Progenitor cell of endocrine pancreas (in vitro differentiated cells): ENCODE results near the gene ZMYND11.

- PRO-cap = bidirectional peak, plus-strand start at chr10:73967, minus-strand start at chr10:73894; unidirectional peak, minus-strand start at chr10:74067; unidirectional peak, minus-strand start at chr10:74198
These were observed 24.6 kb upstream of the TUBB8 start for GRCh38 chr10:73425-74286.

DNA sequence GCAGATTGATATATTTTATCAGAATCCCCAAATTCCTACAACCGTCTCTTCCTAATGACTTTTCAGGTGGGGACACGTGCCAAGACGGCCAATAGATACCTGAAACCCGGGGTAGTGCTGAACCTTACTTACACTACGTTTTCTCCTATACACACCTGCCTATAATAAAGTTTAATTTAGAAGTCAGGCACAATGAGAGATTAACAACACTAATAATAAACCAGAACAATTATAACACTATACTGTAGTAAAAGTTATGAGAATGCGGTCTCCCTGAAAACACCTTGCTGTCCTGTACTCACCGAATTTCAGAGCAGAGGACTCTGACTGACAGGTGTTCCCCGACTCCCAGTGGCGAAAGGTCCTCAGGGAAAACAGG, 1.3 kb upstream of the ZMYND11 start:
- PRO-cap = no peak

GRCh38 chr10:135392-135912, at the start of gene ZMYND11:
ZMYND11 (plus strand) TSS chr10:135455.
- PRO-cap = bidirectional peak, plus-strand start at chr10:135519, minus-strand start at chr10:135299; bidirectional peak, plus-strand start at chr10:135809, minus-strand start at chr10:135836

DNA sequence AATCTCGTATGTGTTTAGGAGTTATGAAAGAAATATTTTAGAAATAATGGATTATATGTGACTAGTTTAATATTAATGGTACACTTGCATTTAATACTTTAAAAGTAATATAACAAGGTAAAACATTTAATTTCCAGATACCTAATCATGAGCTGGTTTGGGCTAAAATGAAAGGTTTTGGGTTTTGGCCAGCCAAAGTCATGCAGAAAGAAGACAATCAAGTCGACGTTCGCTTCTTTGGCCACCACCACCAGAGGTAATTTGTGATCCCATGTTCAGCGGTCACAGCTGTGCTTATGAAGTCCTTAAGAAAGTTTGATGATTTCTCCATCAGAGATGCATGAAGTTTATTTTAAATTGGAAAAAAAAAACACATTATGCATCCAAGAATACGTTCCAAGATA, 106.6 kb downstream of the ZMYND11 start:
- PRO-cap = no peak

DNA sequence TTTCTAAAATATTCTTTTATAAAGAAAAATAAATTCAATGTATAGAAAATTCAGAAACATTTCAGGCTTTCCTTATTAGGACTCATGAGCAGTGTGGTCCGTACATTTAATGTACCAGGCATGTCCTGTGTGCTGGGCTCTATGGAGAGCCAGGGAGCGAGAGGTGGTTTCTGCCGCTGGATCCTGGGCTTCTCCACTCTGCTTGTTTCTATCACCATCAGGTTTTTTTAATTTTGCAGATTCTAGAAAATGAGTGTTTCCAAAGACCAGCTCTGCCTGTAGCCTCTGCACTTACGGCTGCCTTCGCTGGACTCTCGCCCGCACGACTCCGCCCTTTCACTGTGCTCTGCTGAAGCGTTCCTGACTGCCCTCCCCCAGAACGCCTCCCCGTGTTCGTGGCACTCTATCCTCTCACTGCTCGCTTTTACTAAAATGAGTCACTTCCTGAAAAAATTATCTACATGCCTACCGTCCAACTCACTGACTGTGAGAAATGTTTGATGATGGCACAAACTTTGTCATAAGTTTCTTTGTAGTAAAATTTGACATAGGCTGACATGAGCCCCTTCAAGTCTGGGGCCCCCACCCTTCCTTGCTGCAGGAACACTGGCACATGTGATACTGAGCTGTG, 188.6 kb downstream of the ZMYND11 start:
- PRO-cap = no peak

DNA sequence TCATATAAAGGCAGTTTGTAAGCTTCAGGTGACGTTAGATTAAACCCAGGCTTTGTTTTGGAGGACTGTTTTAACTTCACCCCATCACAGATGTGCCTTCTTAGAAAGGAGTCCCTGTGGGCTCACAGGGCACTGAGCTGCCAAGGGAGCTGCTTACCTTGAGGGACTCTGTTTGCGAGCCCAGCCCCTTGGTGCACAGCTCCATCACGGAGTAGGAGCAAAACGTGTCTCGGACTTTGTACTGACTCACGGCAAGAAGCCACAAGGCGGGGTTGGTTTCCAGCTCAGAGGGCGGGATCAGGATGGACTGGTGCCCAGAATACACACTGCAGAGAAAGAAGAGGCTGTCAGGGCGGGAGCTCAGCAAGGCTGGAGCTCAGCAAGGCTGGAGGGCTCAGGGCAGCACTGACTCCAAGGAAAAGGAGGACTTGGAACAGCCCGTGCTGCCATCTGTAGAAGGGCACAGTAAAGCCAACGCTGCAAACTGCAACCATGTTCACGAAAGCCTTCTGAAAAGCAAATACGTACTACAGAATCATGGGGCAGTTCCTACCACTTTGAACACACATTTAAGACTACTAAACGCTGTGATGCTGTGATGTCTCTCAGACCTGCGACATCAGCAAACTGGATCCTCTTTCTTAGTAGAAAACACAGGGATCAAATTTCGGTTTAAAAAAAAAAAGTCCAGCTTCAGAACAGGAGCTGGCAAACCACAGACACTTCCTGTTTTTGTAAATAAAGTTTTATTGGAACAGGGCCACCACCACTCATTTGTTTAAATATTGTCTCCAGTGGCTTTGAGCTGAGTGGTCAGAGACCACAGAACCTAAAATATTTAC, 194.2 kb downstream of the ZMYND11 start:
- PRO-cap = no peak

DNA sequence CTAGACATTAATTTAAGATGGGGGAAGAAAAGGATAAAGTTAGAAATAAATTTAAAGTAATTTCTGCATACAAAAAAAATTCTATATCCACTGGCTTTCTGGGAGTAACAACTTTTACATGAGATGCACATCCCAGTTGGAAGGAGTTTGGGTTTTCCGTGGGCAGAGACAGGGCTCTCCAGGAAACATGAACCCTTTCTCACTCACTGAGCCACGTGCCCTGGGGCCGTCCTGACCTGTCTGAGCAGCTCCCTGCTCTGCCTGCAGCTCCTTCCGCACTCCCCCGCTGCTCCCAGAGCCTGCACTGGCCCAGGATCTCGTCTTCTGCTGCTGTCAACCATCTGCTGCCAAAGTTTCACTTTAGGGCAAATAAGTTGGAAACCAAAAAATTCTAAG, 169.1 kb downstream of the DIP2C start:
- PRO-cap = no peak

GRCh38 chr10:645487-645990, 43.9 kb downstream of the DIP2C start:
- PRO-cap = no peak

DNA sequence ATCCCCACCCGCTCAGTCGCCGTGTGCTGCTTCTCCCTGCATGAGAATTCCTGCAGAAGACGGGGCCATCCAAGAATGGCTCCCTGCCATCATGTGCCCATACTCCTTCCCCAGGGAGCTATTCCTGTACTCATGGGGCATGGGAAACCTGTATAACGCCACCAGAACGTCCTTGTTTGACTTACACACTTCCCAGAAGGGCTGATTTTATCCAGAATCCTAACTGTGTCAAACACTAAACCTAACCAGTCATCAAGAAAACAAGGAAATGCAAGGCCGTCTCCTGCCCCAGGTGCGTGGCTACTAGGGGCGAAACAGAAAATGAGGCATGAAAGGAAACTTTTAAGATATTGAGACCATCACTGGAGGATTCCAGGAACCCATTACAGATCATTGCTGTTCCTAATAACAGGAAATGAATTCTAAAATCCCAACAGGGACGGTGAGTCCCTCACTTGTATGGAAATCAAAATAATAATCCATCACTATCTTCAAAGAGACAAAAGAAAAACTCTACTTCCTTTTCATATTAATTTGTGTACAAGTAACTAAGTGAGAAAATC, 15.9 kb downstream of the DIP2C start:
- PRO-cap = no peak

DNA sequence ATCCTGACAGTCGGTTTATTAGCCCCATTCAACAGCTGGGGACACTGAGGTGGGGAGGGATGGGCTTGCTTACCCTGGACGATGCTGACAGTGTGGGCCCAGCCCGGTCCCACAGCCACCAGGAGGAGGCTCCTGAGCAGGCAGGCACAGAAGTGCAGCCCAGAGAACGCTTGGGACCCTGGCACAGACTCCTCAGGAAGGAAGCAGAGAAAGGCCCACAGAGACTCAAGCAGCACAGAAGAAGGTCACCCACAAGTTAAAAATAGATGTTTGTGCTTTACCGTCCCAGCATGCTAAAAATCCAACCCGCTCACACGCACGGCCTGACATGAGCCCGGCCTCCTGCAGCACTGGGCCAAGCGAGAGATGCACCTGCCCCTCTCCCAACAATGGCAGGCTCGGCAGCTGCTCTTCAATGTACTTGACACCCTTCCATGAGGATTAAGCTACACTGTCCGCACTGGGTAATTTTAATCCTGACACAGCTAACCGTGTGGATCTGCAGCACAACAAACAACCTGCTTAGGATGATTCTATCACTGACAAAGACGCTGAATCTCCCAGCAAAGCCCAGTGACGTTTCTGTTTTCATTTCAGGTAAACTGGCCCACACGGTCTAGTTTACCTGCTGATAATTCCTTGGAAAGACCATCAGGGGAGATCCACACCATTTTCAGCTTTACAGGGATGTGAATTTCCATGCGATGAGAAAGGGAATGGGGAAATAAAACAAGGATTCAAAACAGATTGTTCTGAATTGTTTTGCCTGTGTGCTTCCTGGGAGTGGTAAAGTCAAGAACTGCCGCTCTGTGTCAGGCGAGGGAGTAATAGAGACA, 9.3 kb downstream of the DIP2C start:
- PRO-cap = no peak

DNA sequence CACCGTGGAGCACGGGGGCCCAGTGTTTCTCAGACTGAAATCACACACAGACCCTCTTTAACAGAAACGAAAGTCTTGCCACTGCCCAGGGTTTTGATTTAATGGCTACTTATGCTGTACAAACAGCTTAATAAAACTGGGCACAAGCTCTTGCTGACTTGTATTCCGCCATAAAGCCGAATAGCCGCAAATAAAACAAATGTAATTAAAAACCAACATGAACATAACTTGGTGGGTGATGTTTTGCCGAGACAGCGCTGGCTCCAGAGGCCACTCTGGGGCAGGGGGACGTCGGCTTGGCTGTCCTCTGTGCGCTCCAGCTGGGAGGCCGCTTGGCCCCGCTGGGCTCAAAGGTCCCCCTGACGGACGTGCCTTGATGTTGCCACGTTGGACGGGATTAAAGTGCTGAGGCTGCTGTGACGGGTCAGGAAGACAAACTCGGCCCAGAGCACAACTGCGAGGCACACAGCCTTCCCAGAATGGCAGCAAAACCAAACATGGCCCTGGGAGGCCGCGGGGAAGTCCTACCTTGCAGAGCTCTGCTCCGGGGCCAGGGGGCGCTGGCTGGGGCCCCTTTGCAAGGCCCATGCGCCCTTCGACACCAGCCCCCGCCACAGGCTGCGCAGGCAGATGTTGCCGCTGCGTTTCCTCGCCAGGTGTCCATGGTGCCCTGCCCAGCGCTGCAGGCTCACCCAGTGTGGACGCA, 99.3 kb upstream of the DIP2C start:
- PRO-cap = unidirectional peak, plus-strand start at position 629 of the sequence

DNA sequence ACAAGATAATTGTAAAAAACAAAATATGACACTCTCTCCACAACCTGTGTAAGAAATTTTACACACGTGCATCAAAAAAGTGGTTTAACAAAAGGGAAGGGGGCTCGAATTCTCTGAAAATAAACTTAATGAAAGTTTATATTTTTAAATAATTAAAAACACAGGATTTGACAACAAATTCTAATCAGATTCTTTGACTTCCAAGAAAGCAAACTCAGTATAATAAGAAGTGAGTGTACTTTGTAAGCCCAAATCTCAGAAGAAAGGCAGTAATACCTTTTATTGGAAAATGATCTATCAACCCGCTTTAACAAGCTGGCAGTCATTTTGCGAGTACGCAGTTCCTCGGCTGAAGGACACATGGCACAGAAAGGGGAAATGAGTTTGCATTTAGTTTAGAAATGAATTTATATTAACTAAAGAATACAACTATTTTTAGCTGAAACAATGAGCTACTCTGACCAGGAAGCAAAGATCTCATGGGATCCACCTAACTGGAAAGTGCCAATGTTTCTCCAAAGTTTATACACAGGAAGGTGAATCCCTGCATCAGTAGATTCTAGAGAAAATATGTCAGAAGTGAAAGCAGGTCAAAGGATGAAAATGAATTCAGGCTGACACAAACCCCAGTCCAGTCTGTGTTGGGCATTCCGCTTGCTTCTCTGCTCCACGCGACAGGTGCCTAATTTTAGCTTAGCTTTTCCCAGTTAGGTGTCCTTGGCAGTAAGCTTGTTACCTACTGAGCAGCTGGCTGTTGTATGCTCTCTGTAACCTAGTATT, 113.0 kb downstream of the LARP4B start:
- PRO-cap = no peak

DNA sequence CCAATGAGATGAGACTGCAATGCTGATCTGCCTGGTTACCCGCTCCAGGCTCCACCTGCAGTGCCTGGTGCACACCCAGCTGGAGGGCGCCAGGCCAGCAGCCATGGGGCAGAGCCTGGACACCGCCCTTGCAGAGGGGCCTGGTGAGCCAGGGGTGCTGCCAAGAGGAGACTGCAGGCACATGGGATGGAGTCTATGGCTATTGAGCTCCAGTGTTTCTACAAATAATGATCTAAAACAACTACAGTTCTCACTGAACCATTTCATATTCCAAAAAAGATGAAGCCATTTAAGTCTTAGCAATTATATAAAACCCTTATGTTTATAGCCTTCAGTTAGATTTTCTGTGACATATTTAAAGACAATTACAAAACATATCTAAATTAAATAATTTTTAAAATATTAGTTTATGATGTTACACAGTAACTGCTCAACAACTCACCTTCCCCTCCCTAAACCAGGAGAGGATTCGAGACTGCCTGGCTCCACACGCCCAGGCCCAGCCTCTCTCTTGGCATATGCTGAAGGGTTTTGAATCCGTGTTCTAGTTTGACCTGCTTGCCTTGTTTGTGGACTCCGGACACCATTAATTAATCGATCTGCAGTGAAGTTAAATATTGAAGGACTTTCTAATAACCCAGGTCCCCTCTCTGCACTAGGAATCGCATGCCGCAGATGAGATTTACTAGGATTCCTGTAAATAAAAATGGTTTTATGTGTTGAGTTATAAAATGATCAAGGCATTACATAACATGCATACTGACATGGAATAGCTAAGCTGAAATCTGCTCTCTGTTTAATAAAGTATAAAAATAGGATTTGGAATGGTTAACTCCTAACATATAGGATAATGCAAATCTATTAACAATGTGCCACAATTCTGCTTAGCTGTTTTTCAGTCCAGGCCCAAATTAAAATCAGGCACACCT, 106.6 kb downstream of the LARP4B start:
- PRO-cap = no peak

DNA sequence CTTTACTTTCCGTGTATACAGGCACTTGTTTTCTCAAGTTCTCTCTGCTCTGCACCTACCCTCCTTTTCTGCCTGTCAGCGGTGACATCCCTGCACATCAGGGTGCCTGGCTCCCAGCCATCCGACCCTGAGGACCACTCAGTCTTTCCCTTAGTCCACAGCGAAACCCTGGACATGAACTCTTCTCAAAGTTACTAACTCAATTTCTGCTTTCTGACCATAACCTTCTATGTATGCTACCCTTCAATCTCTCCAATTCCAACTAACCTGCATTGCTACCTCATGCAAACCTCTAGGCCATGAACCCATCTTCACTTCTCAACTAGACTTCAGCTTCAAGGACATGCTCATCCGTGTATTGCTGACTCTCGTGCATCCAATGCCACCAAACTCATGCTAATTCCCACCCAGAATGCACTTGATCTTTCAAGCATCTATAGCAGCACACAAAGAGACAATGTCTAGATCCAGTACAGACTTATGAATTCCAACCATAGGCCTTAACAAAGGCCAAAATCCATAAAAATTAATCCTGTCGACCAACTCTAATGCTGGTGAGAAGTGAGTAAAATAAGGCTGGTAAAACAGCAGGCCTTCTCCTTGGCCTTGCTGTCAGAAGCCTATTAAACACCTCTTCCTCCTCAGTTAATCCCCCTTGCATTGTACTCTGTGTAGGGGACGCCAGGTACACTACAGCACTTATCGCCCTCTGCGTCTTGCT, 102.9 kb downstream of the LARP4B start:
- PRO-cap = no peak

DNA sequence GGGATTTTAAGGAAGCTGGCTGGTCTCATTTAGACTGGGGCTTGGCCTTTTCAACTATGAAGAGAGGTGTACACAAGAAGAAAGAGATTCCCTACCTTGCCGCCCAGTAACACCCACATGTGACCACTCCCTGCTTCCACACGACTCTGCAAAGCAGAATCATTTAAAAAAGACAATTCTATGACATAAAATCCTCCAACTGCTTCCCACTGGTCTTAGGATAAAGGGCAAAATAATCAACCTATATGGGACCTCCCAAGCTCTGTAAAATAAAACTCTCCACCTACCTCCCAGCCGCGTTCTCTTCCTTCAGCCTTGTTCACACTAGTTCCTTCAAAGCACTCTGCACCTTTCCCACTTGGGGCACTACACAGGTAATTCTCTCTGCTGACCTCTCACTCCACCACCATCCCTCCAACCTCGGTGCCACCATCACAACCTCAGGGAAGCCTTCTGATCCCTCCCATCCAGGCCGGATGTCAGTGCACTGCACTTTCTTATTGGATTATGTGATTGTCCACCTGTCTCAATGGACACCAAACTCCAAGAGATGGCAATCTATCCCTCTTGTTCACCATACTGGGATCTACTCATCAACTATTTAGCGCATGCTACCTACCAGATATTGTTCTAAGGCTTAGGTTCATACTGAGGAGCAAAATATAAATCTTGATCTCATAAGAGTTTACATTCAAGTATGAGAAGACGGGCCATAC, 7.1 kb downstream of the LARP4B start:
- PRO-cap = no peak

- PRO-cap = bidirectional peak, plus-strand start at chr10:932099, minus-strand start at chr10:931796
These were observed 346 bp upstream of the LARP4B start for GRCh38 chr10:931914-932188.

GRCh38 chr10:955781-956160, 24.3 kb upstream of the LARP4B start:
- PRO-cap = no peak

DNA sequence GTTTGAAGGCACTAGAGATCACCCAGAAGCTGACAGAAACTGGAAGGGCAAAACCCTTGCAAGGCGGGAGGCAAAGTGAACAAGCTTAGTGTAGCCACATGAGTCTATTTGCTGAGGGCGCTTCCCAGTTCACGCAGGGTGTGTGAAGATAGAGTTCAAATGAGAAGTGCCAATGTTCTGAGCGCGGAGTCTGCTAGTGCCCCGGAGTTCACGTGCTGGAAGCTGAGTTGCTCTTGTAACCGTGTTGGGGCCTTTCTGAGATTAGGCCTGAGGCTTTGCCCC, 16.6 kb upstream of the GTPBP4 start:
- PRO-cap = bidirectional peak, plus-strand start at position 184 of the sequence, minus-strand start at position 77 of the sequence

DNA sequence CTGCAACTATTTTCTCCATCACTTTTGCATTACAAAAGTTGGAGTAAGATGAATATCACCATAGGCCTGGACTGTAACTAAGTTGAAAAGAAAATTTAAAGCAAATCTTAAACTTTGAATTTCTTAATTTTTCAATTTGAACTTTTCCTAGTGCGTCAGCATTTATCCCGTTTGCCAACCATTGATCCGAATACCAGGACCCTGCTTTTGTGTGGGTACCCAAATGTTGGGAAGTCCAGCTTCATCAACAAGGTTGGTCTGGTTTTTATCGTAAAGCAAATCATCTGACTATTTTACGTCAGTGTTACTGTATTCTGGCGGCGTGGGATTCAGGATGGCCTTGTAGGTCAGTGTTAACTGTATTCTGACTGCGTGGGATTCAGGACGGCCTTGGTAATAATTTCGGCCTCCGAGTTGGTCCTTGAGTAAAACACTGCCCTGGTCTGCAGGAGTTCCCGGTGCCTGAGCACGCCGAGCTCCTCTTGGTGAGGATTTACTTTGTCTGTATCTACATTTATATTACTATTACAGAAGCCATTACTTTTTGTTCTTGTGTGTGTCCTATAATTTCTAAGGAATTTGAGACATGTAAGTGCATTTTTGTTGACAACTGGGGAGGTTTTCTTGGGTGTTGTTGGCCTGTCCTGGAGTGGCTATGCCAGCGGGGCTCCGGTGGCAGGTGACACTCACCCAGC, 9.0 kb downstream of the GTPBP4 start:
- PRO-cap = no peak

GRCh38 chr10:1047376-1047863, 1.5 kb downstream of the IDI1 start:
- PRO-cap = no peak